Measurements from ENCODE around the genes KLHL29 and NCOA1.

- PRO-cap = no peak
These were observed 307 bp upstream of the GDF7 start for GRCh38 chr2:20666589-20667084.

GRCh38 chr2:20988865-20989402 lies 54.9 kb downstream of the APOB start:
- PRO-cap = no peak

- PRO-cap = no peak
These were observed 42.2 kb downstream of the APOB start for GRCh38 chr2:21001189-21002469.

GRCh38 chr2:21019671-21020712 lies 23.9 kb downstream of the APOB start:
- PRO-cap = no peak

GRCh38 chr2:21038369-21039035 lies 5.4 kb downstream of the APOB start:
- PRO-cap = no peak

DNA sequence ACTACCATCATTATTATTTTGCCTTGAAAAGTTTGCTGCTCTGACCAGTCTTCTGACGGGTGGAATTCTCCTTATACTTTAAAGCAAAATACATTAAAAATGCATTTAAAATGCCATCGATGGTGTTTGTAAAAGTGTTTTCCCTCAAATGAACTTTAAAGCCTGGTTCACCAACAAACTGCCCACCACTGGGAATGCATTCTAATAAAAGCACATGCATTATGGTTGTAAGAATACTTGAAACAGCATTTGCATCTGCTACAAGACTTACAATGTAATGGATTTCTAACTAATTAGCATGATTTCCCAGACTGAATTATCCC lies 825.3 kb upstream of the KLHL29 start:
- PRO-cap = no peak

GRCh38 chr2:23384957-23385732 lies at the start of gene KLHL29:
Gene KLHL29 (plus strand): TSS chr2:23385179.
- PRO-cap = bidirectional peak, plus-strand start at chr2:23385179, minus-strand start at chr2:23385019

DNA sequence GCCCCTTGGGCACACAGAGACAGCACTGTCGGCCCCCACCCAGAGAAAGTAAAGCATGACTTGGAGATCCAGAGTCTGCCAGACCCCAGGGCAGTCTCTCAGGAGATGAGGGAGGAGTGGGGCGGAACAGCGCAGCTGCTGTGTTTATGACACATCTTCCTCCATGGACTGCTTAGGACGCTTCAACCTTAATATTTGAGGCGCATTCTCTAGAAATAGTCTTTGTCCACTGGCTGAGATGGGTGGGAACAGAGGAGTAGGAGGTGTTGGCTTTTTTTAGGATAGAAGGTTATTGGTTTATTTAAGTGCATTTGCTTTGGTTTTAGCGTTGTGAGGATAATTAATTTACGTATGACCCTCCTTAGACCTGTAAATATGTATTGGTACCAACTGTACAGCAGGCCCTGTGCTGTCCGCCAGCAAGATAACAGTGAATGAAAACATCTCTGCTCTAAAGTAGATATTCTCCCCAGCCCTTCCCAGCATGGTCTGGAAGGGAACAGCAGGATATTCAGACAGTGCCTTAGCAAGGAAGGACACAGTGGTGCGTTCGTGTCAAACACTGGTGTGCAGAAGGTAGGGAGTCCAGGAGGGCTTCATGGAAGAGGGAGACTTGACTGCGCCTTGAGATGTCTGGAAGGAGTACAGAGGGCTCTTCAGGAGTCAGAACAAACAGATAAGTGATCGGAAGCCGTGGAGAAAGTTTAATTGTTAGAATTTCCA lies 114.8 kb downstream of the KLHL29 start:
- PRO-cap = no peak

- PRO-cap = no peak
These were observed 148.2 kb downstream of the KLHL29 start for GRCh38 chr2:23533097-23533613.

DNA sequence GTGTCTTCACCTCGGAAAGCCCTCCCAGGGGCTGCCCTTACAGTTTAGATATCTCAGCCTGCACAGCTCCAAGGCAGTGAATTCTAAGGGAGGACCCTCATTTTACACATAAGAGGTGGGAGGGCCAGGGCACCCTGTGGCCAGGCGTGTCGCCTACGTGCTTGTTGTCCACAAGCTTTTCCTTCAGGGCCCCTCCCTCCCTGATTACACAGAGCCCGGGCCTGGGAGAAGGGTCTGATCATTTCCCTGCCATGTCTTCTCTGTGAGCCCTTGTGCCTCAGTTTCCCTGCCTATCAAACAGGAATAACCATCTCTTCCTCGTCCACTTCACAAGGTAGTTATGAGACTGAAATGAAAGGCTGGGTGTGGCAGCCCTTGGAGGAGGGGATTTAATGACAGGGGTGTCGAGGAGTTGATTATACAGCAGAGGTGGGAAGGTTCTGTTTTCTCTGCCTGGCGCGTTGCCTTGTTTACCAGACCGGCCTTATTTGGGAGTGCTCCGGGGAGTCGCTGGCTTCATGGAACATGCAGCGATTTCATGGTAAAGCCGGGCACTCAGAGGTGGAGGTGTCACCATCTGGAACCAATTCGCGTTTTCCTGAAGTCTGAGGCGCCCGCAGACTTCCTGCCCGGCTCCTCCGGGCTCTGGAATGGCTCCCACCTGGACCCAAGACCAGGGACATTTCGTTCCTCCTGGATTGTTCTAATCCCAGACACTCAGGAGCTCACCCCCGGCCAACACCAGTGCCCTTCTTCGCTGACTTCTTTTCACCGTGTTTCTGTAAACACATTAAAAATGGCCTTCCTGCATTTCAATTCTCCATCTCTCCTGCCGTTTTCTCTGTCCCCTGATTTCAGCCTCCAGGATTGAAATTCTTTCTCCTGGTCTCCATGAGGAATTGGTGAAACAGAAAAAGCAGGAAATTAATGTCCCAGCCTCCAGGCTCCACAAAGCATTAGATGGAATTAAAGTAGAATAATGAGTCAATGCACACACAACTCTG lies 209.0 kb downstream of the KLHL29 start:
- PRO-cap = no peak

- PRO-cap = no peak
These were observed 235.5 kb downstream of the ATAD2B start for GRCh38 chr2:23691290-23691874.

DNA sequence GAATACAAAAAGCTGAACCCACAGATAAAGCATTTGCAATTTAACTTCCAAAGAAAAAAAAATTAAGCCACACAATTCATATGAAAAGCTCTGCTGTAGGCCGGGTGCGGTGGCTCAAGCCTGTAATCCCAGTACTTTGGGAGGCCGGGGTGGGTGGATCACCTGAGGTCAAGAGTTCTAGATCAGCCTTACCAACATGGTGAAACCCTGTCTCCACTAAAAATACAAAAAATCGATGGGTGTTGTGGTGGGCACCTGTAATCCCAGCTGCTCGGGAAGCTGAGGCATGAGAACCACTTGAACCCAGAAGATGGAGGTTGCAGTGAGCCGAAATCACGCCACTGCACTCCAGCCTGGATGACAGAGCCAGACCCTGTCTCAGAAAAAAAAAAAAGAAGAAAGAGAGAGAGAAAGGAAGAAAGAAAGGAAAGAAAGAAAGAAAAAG lies 895 bp upstream of the ATAD2B start:
- PRO-cap = no peak

- PRO-cap = bidirectional peak, plus-strand start at chr2:24010335, minus-strand start at chr2:24010305; unidirectional peak, minus-strand start at chr2:24010525
These were observed 678 bp downstream of the MFSD2B start for GRCh38 chr2:24010234-24011291.

GRCh38 chr2:24083101-24083675 lies 1.4 kb downstream of the TP53I3 start:
- PRO-cap = bidirectional peak, plus-strand start at chr2:24083519, minus-strand start at chr2:24083556

- PRO-cap = no peak
These were observed 84.8 kb downstream of the ITSN2 start for GRCh38 chr2:24275557-24275963.

GRCh38 chr2:24300912-24301395 lies 59.4 kb downstream of the ITSN2 start:
- PRO-cap = no peak

DNA sequence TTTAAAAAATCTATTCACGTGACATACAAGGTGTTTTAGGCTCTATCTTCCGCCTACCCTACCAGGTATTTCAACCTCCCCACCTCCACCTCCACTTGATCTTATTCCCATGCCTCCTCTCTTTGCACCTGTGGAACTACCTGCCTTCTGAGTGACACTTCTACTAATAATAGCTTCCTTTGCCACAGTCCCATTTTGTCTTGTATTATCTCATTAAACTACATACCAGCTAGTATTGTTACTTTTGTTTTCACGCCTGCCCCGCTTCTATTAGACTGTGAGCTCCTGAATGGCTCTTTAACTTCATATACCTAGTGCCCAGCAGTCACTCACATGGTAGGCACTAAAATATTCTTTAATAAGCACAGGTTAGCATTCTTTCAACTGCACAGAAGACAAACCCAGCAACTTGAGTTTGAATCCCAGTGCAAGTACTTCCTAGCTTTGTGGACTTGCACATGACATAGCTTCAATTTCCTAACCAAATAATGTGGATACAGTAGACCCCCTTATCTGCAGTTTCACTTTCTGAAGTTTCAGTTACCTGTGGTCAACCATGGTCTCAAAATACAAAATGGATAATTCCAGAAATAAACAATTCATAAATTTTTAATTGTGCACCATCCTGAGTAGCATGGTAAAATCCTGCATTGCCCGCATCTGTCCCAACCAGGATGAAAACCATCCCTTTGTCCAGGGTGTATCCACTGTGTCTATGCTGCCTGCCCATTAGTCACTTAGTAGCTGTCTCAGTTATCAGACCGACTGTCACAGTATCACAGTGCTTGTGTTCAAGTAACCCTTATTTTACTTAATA lies 9.1 kb downstream of the ITSN2 start:
- PRO-cap = no peak

DNA sequence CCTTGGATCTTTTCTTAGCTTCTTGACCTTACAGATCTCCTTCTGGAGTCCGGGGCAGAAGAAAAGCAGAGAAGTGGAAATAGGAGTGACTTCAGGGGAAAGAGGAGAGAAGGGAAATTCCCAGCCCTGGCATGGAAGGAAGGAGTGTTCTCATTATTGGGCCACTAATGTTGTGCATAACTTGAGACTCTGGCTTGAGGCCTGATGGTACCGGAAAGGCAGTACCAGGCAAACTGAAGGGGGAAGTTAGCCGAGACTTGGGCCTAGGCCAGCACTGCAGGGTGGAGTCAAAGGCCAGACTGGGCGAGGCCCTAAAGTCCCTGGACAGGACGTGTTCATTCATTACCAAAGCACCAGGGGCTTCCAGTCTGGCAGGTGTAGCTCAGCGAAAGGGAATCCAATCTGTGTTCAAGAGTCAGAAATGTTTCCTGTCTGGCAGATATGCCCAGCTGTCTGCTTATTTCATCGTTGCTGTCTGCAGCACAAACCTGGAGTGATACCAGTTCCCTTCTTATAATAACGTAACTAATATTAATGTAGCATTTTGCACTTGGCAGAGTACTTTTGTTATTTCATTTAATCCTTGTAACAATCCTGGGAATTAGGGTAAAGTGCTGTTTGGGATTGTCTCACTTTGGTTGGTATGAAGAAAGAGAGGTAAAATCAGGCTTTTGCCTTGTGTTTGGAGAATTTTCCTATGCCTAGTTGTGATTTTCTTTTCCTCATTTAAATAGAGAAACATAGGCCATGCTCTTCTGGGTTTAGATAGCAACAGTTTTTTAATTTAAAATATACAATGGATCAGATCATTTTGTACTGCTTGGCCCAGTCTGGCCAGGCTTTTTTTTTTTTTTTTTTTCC lies 4.8 kb upstream of the ITSN2 start:
- PRO-cap = no peak

DNA sequence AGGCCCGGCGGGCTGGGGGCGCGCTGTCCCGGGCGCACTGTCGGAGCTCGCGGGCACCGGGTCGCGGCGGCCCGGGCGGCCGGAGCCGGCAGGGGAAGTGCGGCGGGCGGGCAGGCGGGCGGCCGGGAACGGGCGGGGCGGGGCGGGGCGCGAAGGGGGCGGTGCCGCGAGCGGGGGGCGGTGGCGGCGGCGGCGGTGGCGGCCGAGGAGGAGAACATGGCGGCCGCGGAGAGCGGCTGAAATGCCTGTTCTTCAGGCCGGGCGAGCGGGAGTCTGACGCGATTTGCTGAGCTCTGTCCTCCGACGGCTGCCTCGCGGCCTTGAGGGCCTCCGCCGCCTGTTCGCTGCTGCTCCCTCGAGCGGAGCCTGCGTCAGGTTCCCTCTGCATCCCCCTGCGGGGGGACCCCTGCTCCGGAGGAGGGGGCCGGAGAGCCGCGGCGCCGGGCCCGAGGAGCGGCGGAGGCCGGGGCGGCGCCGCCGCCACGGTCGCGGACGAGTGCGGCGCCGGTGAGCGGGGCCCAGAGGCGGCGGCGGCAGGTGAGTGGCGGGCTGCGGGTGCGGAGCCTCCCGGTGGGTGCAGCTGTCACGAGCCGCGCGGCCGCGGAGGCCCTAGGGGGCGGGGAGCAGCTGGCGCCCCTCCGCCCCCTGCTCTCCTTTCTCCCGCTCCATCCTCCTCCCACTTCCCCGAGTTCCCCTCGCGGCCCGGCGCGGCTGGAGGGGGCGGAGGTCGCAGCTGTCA lies at the start of gene NCOA1:
Gene NCOA1, plus strand, starts transcription at position 189 of the 739 bp plus-strand sequence.
- PRO-cap = bidirectional peak, plus-strand start at position 217 of the sequence, minus-strand start at position 243 of the sequence

DNA sequence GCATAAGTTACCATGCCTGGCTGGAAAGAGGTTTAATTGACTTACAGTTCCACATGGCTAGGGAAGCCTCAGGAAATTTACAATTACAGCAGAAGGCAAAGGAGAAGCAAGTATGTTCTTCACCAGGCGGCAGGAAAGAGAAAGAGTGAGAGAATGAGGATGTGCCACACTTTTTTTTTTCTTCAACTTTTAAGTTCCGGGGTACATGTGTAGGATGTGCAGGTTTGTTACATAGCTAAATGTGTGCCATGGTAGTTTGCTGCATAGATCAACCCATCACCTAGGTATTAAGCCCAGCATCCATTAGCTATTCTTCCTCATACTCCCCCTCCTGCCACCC lies 115.5 kb downstream of the PTRHD1 start:
- PRO-cap = no peak